Skeletal muscle cell (primary cell): Measurements from ENCODE around the gene TLE3.

- RRBS: no CpG with 5 or more reads among the region's 7 CpGs
These were observed 2.2 kb downstream of the RPLP1 start for GRCh38 chr15:69454397-69455577.

- RRBS: no CpG with 5 or more reads among the region's 14 CpGs
These were observed 4.5 kb downstream of the RPLP1 start for GRCh38 chr15:69456753-69457895.

DNA sequence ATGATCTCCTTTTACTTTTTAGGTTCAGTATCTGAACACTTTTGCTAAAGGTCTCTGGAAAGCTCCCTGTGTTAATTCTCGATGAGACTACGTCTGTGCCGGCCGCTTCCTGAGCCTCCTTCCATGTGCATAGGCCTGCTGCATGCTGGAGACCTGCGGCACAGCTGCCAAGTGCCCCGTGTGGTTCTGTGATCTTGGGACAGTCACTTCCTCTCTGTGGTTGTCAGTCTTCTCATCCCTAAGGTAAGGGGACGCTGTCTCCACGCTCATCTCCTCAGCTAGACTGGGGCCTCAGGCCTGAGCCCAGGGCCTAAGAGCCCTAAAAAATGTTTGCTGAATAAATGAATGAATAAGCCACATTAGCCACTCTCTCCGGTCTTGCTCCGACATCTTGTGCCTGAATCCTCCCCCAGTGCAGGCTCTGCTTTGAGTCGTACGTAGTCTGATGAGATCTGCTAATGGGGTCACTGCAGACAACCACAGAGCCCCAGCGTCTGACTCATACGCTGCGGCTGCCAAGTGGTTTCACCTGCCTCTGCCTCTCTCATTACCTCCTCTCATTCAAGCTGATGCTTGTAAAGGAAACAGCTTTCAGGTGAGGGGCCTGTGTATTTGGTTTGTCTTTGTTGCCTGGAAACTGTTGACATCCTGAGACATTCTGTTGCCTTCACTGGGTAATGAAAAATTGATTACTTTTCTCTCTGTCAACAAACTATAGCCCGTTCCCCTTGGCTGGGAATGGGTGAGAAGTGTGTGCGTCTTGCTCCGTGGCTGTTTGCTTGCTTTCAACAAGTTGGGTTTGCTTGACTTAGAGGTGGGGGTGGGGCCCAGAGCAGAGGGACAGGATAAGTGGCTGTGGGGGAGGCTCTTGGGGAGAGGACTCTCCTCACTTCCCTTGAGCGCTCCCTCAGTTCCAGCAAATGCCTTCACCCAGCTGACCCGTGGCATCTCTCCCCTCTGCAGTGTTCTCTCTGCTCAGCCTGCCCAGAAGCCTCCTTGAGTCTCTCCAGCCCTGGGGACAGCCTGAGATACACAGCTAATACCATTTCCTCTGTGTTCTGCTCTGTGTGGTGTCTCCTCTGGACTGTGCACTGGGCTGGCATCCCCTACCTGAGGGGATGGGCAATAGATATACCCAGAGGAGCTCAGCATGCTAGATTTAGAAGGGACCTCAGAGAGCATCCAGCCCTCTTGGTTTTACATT, 15.9 kb downstream of the RPLP1 start:
- RRBS: no CpG with 5 or more reads among the region's 20 CpGs

GRCh38 chr15:69524793-69525201, 72.2 kb downstream of the RPLP1 start:
- RRBS: no CpG with 5 or more reads among the region's 7 CpGs

GRCh38 chr15:69536901-69537434, 84.3 kb downstream of the RPLP1 start:
- RRBS: no CpG with 5 or more reads among the region's 3 CpGs

DNA sequence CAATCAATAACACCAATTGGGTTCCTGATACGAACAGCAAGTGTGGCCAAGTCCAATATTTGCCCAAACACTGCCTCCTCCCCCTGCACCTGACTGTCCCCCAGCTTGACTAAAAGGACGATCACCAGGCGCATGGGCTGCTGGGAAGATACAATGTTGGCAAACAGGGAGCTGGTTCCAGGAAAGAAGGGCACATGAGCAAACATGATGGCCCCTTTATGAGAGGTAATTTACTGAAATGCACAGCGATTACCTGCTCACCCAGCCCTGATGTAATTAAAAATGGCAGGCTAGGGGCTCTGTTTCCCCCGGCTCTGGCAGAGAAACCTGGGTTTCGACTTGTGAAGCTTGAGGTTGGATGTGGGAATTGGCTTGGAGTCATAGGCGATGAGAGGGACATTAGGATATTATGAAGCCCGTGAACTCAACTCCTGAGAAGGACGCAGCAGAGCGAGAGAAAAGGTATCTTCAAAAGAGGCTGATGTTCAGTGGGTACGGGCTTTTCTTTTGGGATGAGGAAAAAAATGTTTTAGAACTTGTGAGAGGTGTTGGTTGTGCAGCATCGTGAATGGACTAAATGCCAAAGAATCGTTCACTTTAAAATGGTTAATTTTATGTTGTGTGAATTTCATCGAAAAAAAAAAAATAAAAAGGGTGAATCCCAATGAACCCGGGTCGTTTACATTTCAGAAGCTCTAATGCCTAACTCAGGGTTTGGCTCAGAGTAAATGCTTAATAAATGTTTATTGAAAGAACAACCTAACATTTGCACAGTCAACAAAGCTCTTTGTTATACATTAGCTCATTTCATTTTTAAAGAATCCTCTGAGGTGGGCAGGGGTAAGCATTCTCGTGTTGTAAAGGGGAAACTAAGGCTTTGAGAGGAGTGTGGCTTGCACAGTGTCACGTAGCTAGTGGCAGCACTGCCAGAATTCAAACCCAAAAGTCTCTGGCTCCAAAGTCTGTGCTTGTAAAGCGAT, 109.2 kb downstream of the RPLP1 start:
- RRBS: no CpG with 5 or more reads among the region's 19 CpGs

GRCh38 chr15:69665379-69666156, 212.9 kb downstream of the RPLP1 start:
- RRBS: no CpG with 5 or more reads among the region's 14 CpGs

DNA sequence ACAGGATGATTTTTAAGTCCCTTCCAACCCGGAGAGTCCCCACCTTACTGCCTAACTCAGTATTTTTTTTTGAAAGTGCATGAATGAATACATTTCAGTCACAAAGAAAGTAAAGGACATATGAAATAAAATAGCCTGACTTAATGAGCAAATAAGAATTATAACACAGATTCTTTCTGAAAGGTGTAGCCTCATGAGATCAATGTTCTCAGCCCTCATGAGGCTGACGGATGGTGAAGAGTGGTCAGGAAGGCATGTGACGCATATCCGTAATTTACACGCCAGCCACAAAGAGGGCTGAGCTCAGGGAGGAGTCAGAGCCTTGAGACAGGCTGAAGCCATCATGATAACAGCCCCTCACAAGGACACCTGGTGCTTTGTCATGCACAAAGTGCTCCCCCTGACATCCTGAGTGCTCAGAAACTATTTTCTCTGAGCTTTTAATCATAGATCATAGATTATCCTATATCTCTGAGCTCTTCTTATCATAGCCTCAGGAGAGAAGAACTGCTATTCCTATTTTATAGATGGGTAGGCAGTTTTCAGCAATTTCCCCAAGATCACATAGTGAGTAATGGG, 266.9 kb downstream of the RPLP1 start:
- RRBS: no CpG with 5 or more reads among the region's 5 CpGs

- RRBS: no CpG with 5 or more reads among the region's 11 CpGs
These were observed 47.7 kb downstream of the TLE3 start for GRCh38 chr15:70050024-70050449.

- RRBS: no CpG with 5 or more reads among the region's 17 CpGs
These were observed 46.6 kb downstream of the TLE3 start for GRCh38 chr15:70050841-70051743.

GRCh38 chr15:70056619-70056908, 41.2 kb downstream of the TLE3 start:
- RRBS: no CpG with 5 or more reads among the region's 8 CpGs

GRCh38 chr15:70067100-70068030, 30.4 kb downstream of the TLE3 start:
- RRBS: no CpG with 5 or more reads among the region's 10 CpGs

DNA sequence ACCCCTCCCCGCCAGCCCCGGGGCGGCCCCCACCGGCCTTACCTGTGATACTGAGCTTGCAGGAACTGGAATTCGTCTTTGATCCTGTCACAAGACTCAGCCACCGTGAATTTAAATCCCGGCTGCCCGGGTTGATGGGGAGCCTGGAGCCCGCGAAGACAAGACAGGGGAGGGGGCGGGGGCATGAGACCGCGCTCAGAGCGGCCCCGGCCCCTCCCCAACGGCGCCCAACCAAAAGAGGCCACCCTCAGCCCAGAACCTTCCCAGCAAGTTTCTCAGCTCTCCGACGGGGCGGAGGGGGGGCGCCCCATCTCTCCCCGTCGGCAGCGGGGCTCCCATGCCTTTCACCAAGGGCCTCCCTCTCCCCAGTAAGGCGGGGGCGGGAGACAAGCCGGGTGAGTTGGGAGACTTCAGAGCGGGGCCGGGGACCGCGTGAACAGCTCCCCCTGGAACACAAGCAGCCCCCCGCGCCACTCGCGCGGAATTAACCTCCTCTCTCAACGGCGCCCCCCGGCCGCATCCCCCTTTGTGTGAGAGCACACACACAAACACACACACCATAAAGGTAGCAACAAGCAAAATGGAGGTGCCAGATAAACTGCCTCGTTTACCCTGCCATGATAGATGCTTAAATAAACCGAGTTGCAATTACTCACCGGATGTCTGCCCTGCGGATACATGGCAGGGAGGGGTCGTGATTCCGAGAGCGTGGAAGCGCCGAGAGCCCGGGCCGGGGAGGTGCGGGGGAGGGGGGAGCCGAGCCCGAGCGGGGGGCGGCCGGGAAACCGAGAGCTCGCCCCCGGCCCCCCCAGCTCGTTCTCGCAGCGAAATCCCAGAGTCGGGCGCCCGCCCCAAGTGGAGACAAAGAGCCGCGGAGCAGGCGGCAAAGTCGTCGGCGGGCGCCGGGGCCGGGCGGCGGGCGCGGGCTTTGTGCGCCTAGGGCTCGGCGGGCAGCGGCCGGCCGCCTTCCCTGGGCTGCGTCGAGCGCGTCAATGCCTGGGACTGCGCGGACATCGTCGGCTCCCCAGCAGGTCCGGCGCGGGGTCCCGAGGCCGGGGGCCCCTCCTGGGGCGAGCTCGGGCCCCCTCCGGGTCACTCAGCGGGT, 1.2 kb downstream of the TLE3 start:
- RRBS: 1% methylated on average over 55 of the region's 102 CpGs

DNA sequence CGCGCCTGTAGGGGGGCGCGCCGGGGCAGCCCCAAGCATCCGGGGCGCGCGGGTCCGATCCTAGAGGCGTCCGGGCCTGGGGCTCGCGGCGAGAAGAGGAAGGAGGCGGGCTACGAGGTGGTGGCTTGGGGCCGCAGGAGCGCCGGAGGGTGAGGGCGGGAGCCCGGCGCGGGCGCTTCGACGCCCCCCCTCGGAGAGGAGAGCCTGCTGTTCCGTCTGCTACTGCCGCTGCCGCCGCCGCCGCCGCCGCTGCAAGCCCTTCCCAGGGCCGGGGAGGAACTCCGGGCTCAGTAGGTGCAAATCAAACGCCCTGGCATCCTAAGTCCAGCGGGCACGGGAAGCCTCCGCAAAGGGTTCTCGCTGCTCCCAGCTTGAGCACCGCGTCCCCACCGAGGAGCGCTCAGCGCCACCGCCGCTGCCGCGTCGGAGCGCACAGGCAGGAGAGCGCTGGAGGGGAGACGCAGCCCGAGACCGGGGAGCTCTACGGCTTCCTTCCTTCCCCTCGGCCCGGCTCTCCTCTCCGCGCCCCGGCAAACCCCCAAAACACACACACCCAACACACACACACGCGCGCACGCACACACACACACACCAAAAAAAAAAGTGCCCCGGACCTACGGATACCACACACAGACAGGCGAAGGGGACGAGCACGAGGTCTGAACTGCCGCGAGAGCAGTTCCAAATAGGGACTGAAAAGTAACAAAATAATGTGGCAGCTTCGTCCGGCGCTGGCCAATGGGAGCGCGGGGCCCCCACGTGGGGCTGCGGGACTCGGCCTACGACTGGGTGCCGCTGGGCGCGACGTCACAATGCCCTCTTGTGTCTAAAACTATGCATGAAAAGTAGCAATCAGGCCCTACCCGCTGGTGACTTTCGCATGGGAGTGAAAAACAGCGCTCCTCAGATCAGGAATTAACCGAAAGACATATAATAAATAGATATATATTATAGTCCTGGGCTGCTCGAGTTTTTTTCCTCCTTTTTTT, at the start of gene TLE3:
Gene TLE3 (minus strand): TSS at position 694 of the 989 bp plus-strand sequence.
- RRBS: 5% methylated on average over 18 of the region's 93 CpGs

DNA sequence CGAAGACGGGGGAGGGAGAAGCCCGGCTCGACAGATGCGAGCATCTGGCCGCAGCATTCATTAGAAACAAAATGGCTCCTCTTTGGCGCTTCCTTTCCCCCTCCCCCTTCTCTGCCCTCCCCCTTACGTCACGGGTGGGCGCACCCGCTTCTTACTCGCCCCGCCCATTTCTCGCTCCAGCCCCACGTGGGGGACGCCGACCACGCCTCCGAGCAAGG, 1.7 kb upstream of the TLE3 start:
- RRBS: no CpG with 5 or more reads among the region's 19 CpGs

- RRBS: no CpG with 5 or more reads among the region's 7 CpGs
These were observed 170.2 kb upstream of the TLE3 start for GRCh38 chr15:70267844-70268329.

GRCh38 chr15:70270324-70270923, 172.7 kb upstream of the TLE3 start:
- RRBS: no CpG with 5 or more reads among the region's 13 CpGs

DNA sequence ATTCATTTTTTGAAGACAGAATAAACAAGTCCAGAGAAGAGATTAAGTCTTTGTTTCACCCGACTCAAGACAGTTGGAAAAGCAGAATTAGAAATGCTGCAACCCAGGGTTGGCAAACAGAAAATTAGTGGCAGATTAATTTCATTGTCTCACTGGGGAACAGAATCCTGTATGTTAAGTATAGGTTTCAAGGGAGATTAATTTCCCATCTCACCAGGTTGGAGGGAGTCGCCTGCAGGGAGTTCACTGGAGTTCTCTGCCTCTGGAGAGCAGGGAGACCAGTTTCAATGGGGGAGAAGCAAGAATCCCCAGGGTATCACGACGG, 268.2 kb downstream of the UACA start:
- RRBS: no CpG with 5 or more reads among the region's 4 CpGs

DNA sequence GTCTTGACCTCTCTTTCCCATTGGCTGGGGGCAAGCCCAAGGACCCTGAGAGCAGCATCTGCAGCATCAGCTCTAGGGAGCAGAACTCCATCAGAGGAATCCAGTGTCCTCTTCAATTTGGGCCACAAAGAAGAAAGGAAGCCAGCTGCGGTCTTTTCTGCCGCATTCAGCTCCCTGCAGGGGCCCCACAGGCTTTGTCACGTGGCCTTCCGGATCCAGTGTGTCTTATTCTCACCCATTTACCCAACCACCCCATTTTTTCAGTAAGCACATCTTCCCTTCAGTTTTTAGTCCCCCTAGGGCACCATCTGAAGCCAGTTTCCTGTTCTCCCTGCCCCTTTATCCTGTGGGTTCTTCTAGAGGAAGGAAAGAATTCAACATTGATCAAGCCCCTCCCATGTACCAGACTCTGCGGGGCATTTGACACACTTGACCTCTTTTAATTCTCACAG, 227.7 kb downstream of the UACA start:
- RRBS: no CpG with 5 or more reads among the region's 5 CpGs

DNA sequence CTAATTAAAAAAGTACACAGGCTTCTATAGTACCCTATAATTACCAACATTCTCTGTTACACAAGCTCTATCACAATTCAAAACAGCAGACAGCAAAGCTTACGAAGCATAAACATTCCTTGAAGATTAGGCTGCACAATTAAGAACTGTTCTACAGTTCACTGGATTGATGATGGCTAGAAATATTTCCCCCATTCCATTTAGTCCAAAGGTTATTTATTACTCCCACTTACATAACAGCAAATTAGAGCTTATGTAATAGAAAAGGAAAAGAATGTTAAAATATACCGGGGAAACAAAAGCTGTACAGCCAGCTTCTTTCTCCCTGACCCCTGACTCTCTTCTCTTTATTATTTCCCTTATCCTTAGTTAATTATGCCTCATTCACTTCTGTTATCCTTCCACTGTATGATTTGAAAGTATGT, 49.3 kb downstream of the UACA start:
- RRBS: no CpG with 5 or more reads among the region's 2 CpGs